Measurements from ENCODE around the genes AMMECR1, RTL9, PLS3 and WDR44.

DNA sequence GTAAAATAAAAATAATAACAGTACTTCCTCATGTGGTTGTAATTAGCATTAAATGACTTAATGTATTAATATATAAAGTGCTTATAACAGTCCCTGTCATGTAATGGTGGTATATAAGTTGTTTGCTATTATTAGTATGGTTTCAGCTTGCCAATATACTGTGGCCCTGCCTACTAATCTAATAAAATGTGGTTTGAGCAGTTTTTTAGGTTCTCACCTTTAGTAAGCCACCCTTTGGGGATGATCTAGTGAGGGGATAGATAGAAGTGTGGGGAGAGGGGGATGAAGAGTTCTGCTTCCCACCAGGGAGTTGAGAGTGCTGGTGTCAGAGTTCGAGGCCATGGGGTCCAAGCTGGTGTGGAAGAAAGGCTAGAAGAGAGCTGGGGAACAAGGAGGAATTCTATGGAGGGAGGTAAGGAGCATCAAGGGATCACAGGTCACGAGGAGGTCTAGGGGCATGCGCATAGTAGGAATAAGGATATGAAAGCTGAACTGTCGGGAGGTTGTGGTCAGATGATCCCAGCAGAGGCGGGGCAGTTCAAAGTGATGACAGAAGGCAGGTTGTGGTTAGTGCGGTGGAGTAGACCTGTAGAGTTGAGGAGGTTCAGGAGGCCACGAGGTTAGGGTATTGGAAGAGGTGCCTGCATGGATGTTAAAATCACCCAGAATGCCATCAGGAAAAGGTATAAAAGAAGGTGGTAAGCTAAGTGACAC lies 156.2 kb downstream of the TMEM164 start:
- PRO-cap = no peak
- RAMPAGE, long total RNA = no peak
- RRBS = no CpG with 5 or more reads among the region's 7 CpGs

GRCh38 chrX:110317646-110318413 lies at the start of gene AMMECR1:
Gene AMMECR1, minus strand, starts transcription at chrX:110318085.
- PRO-cap = bidirectional peak, plus-strand start at chrX:110318248, minus-strand start at chrX:110318074
- RAMPAGE, long total RNA = no peak
- RRBS = 12% methylated on average over 18 of the region's 82 CpGs

GRCh38 chrX:110358562-110359107 lies at the start of gene RTL9:
Gene RTL9, plus strand, starts transcription at chrX:110358848.
- PRO-cap = no peak
- RAMPAGE, long total RNA = no peak
- RRBS = no CpG with 5 or more reads among the region's 4 CpGs

GRCh38 chrX:110945270-110945635 lies 149.6 kb upstream of the CHRDL1 start:
- PRO-cap = no peak
- RAMPAGE, long total RNA = no peak
- RRBS = no CpG with 5 or more reads among the region's 5 CpGs

DNA sequence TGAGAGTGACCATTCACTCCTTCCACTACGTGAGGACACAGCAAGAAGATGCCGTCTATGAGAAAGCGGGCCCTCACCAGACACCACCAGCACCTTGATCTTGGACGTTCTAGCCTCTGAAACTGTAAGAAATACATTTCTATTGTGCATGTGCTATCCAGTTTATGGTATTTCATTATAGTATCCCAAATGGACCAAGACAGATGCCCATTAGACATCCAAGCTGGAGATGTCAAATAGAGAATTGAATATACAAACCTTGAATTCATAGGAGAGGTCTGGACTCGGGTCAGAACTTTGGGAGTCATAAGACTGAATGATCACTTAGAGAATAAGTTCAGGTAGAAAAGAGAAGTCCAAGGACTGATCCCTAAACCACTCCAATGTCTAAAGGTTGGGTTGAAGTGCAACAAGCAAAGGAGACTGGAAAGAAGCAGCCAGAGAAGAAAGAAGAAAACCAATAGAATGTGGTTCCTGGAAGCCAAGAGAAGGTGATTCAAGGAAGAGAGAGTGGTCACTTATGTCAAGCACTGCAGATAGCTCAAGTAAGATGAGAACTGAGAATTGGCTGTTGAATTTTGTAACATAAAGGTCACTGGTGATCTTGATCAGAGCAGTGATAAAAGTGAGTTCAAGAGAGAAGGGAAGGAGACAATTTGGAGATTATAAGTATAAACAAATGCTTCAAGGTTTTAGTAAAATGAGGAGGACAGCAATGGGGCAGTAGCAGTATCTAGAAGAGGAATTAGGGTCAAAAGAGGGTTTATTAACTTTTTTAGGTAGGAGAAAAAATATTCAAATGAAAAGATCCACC lies 97.9 kb upstream of the PAK3 start:
- PRO-cap = no peak
- RAMPAGE, long total RNA = no peak
- RRBS = no CpG with 5 or more reads among the region's 5 CpGs

DNA sequence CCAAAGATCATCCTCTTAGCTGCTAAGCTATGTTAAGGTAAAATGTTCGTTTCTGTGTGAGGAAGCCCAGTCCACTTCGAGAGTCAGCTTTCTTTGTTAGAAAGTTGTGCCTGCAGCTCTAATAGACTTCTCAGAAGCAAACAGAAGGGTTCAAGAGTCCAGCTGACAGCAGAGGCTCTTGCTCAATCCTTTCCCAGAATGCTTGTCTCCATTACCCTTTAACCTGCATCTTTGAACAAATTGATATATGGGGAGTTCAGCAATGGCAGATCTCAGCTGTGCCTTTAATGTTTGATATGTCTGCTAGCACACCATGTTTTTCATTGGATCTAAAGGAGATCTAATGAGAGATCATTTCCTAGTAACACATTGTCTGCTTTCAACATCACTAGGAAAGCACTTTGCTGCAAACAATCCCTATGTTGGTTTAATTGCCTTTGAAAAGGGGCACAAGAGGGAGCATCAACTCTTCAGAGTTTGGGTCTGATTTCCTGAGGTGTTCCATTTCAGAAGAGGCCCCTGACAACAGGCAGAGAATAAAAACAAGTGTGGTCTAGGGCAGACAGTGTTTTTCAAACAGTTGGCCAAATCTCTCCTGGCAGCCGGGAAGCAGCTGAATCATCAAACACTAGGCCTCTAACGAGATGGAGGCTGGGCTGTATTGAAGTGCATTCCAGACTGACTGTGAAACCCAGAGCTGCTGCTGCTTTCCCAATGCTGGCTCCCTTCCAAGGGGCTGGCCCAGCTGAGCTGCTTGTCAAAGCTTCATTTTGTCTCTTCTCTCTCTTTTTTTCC lies 55.5 kb downstream of the LUZP4 start:
- PRO-cap = unidirectional peak, minus-strand start at position 95 of the sequence
- RAMPAGE, long total RNA = no peak
- RRBS = no CpG with 5 or more reads among the region's 4 CpGs

DNA sequence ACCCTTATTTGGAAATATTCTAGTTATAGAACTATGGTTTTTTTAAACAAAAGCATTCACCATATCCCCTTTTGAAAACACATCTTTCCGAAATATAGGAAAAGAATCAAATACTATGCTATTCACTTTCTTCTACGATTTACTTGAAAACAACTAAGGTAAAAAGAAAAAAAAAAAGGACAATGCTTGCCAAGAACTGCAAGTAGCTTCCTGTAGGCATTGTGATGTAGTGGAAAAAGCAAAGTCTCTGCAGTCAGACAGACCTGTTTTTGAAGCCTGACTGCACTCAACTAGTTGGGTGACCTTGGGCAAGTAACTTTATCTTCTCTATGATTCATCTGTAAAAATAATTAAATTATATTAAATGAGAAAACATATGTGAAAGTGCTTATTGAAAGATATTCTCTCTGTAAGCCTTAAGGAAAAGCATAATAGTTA lies 100.4 kb upstream of the PLS3 start:
- PRO-cap = no peak
- RAMPAGE, long total RNA = no peak
- RRBS = no CpG with 5 or more reads among the region's 2 CpGs

DNA sequence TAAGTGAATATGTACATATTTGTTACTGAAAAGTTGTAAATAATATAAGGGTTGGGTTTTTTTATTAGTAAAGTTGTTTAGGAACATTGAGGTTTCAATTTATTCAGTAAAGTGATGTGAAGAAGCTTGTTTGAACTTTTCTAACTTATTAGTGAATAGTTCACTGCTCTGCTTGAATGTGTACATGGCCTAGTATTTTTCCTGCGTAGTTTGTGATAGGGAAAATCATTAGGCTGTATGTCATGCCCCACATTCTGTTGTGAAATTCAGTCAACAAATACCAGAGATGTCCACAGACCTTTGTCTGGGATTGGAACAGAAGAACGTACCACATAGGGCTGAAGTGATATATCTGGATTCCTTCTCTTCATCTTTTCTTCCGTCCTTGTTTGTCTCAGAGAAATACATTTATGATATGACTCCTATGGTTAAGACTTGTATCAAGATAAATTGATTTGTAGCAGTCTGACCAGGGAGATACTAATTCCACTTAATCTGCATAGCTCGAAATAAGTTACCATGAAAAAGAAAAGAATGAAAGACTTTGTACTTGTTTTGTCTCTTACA lies 88.8 kb upstream of the PLS3 start:
- PRO-cap = no peak
- RAMPAGE, long total RNA = no peak
- RRBS = no CpG with 5 or more reads among the region's 4 CpGs

DNA sequence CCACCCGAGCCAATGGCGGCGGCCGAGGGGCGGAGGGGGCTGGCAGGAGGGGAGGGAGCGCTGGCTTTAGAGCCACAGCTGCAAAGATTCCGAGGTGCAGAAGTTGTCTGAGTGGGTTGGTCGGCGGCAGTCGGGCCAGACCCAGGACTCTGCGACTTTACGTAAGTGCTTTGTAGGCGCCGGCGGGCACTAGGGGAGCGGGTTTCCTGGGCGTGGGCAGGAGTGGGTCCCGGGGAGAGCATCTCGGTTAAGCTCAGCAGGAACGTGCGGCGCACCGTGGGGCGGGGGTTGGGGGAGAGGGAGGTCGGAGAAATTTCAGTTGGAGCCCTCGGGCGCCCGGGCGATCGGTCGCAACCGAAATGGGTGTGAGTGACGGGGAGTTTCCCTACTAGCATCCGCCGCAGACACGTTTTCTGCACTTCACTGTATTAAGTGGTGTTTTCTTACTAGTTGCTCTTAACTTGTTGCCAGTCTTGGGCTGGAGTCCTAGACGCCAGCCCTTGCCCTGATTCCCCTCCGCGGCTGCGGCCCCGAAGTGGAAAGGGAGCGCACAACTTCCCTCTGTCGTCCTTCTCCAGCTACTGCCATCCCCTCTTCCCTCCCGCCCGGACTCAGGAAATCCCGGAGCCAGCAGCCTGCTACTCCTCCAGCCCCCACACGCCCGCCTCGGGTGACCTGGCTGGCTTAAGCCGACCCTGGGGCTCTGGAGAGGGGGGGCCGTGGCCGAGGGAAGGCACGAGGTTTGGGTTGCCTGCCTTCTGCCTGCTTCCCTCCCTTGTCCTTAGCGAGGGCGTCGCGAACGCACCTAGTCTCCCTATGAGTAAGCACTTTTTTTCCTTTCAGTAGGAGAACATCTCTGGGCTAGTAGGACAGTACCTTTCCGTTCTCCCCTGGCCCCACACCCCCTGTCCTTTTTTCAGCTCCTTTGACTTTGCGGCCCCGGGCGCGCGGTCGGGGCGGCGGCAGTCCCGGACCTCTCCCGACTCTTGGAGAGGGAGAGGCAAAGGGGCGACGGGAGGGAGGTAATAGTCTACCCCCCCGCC lies at the start of gene PLS3:
Gene PLS3 (plus strand): TSS at position 75 of the 1,043 bp plus-strand sequence.
- PRO-cap = bidirectional peak, plus-strand start at position 97 of the sequence, minus-strand start outside the sequence; unidirectional peak, plus-strand start at position 318 of the sequence; bidirectional peak, plus-strand start at position 571 of the sequence, minus-strand start at position 583 of the sequence
- RAMPAGE, long total RNA = start-site peak on the plus strand centred at position 92 of the sequence, 38 bp wide, 2,945 and 241 reads in 2 replicates
- RRBS = 7% methylated on average over 11 of the region's 72 CpGs

- PRO-cap = no peak
- RAMPAGE, long total RNA = no peak
- RRBS = no CpG with 5 or more reads among the region's 13 CpGs
These were observed 21.7 kb downstream of the PLS3 start for GRCh38 chrX:115582356-115583383.

DNA sequence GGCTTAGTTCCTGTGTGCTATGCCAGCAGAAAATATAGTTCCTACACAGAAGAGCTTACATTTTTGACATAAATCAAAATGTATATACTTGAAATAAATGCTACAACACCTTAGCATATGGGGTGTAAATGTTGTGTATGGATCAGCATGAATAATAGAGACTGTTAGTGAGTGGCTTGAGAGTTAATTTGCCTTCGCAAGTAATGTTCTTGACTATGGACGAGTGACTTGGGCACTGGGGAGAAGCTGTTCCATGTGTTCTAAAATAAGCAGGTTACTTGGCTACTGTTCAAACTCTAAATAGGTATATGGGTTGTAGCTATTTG lies 32.0 kb downstream of the PLS3 start:
- PRO-cap = no peak
- RAMPAGE, long total RNA = no peak
- RRBS = no CpG with 5 or more reads among the region's 2 CpGs

DNA sequence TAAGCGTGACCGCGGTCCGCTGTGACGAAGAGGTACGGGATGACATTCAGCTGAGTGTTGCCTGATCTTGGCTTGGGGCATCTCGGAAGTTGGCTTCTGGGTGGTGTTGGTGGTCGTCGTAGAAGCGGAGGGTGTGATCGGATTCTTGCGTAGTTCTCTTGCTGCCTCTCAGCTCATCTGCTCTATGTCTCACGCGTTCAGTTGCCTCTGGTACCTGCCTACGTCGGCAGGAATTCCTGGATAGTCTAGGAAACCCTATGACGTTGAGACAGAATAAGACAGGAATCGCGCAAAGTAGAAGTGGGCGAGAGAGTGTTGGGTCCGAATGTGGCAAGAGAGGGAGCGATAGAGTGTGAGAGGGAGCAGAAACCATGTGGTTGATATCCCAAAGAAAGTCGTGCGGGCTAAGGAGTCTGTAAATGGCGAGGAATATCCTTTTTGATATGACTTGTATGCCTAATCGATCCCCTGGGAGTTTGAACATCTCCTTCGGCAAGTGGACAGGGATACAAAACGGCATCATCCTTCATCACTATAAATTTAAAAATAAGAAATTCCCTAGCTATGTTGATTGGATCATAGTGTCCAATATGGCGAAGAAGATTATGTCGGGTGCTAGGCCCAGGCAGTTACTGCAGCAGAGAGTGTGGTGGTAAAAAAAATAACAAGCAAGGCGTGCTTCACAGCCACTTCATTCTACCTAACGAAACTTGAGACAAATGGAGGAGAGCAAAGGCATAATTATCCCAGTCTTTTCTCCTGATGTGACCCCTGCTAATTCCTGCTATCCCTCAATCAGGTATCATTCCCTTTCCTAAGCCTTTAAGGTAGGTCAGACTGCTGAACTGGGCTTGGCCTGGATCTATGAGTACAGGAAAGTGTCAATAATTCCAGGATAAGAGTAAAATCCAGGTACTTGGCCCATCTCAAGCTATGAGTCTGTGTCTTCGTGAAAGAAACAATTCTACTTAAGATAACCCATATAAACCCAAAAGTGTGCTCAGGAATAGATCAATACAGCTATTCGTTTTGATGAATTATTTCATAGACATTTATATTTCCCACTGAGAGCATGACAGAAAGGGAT lies 280.6 kb upstream of the AGTR2 start:
- PRO-cap = no peak
- RAMPAGE, long total RNA = no peak
- RRBS = no CpG with 5 or more reads among the region's 34 CpGs

GRCh38 chrX:115899400-115900398 lies 270.8 kb upstream of the AGTR2 start:
- PRO-cap = no peak
- RAMPAGE, long total RNA = no peak
- RRBS = no CpG with 5 or more reads among the region's 19 CpGs

DNA sequence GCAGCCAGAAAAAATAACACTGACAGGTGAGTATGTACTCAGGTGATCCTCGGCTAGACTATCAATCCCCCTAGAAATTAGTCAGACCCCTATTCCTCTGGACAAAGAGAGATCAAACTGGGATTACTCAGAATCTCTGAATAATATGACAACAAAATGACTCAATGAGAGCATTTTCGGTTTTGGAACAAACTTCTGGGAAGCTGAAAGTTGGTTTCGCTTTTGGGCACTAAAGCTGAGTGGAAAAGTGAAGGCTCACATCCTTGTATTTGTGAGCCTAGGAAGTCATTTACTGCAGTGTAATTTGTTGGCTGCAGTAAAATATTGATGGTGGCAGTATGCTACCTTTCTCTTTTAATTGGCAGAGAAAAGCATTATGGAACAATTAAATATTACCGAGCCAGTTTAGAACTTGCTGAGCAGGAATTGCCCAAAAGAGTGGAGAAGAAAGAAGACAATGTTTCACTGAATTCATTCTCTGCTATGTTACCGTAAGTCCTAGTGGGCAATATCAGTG lies 69.4 kb downstream of the AGTR2 start:
- PRO-cap = no peak
- RAMPAGE, long total RNA = no peak
- RRBS = no CpG with 5 or more reads among the region's 5 CpGs

- PRO-cap = no peak
- RAMPAGE, long total RNA = no peak
- RRBS = no CpG with 5 or more reads among the region's 3 CpGs
These were observed 101.8 kb downstream of the AGTR2 start for GRCh38 chrX:116272198-116272903.

DNA sequence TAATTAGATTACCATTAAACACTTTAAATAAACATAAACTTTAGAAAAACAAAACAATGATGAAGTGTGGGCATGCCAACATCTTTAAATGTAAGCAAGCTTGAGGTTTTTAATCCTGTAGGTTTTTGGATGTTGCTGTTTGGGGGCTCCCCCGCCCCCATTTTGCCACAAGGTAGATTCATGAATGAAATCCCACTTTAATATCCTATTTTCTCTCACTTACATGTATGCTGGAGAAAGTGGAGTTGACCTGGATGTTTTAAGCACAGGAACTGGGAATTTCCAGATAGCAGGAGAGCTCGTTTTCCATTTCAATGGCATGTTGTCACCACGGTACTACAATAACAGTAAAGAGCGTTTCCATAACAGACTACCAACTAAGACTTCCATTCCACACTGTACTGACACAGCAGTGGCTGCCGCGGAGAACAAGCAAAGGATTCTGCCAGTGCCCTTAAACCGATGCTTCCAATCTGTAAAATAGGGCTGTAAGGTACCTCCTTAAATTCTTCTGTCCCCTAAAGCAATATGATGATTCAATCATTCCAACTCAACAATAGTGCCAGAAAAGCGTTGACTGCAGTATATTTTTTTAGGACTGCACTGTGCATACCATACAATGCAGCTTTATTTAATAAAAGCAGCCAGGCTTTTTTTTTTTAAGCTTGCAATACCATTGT lies 144.0 kb downstream of the KLHL13 start:
- PRO-cap = no peak
- RAMPAGE, long total RNA = no peak
- RRBS = no CpG with 5 or more reads among the region's 8 CpGs

- PRO-cap = bidirectional peak, plus-strand start at chrX:118346079, minus-strand start at chrX:118345863
- RAMPAGE, long total RNA = no peak
- RRBS = 20% methylated on average over 16 of the region's 75 CpGs
These were observed at the start of gene WDR44 for GRCh38 chrX:118345745-118346640. Gene WDR44, plus strand, starts transcription at chrX:118346106.

DNA sequence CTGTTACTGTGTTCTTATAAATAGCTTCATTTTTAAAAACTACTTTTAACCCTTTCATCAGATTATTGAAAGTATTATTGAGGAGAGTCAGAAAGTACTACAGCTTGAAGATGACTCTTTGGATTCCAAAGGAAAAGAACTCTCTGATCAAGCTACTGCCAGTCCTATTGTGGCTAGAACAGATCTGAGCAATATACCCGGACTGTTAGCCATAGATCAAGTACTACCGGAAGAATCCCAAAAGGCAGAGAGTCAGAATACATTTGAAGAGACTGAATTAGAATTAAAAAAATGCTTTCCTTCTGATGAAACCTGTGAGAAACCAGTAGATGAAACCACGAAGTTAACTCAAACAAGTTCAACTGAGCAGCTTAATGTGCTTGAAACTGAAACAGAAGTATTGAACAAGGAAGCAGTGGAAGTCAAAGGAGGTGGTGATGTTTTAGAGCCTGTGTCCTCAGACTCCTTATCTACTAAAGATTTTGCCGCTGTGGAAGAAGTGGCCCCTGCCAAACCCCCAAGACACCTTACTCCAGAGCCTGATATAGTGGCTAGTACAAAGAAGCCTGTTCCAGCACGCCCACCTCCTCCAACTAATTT lies 46.8 kb downstream of the WDR44 start:
- PRO-cap = no peak
- RAMPAGE, long total RNA = no peak
- RRBS = no CpG with 5 or more reads among the region's 5 CpGs

- PRO-cap = no peak
- RAMPAGE, long total RNA = no peak
- RRBS = no CpG with 5 or more reads among the region's 6 CpGs
These were observed 28.2 kb downstream of the DOCK11 start for GRCh38 chrX:118523763-118524359.

- PRO-cap = no peak
- RAMPAGE, long total RNA = no peak
- RRBS = no CpG with 5 or more reads among the region's 2 CpGs
These were observed 1.1 kb upstream of the IL13RA1 start for GRCh38 chrX:118726438-118726642.